Right cardiac atrium (tissue), 1 donor: ENCODE results near the gene CALU.

GRCh38 chr7:128112750-128113269, 81.6 kb upstream of the LRRC4 start:
- PRO-cap: no peak

- PRO-cap: no peak
Observed at GRCh38 chr7:128338110-128338482, 5.6 kb downstream of the RBM28 start.

- PRO-cap: no peak
Observed at GRCh38 chr7:128404950-128405193, 4.9 kb downstream of the IMPDH1 start.

DNA sequence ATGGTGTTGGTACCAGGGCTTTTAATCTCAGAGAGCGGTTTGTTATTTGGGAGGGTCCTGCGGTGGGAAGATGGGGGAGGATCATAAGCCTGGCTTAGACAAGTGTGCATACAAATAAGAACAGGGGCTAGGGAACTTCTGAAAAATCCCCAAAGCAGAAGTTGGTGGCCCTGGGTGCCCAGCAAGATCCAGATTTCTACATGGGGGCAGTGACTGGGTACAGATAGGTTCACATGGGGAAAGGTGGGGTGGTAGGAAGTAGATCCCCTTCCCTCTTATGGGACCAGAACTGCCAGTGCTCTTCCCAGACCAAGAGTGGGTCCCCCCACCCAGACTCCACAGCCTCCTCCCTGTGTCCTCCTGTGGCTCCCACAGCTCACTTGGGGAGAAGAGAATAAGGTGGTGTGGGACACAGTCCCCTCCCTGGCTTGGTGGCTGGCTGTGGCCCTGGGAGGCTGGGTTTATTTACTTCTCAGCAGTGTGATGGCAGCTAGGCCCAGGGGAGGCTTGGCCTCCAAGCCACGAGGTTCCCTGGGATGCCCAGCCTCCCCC, 2.9 kb downstream of the IMPDH1 start:
- PRO-cap: no peak

DNA sequence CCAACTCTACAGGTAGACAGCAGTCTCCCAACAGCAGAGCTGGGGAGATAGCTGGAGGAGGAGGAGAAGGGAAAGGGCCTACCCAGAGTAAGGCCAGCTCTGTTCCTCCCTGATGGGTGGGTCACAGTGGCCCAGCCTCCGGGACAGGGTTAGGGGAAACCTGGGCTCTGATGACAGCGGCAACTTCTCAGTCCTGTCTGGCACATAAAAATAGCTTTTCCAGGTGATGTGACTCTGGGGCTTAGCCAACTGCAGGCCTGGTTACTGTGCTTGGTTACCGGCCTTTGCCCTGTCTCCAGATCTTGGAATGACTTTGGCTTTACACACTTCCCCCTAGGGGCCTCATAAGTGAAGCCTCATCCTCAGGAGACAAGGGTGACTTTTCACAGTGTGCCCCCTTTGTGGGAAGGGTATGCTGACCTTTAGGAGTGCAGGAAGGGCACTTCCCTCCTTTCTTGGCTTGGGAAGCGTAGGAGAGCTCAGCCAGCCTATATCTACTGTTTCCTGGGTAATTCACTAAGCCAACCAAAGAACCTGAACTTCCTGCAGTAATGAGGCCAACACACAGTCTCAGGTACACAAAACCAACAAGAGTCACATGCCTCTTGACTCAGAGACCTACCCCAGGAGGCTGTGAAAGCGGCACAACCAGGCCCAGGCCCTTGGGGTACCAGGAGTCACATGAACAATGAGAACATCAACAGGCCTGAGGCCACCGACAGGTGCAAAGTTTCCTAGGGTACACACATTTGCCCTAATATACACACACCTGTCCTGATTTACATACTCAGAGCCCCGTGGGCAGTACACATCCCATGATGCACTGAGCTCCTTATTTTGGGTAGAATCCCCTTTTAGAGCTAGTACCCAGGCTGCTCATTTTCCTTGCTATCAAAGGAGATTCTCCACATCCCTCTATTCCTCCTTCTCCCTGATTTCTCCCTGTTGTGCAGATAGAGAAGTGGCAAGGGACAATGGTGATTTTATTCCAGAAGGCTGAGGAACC, 11.6 kb upstream of the HILPDA start:
- PRO-cap: no peak

DNA sequence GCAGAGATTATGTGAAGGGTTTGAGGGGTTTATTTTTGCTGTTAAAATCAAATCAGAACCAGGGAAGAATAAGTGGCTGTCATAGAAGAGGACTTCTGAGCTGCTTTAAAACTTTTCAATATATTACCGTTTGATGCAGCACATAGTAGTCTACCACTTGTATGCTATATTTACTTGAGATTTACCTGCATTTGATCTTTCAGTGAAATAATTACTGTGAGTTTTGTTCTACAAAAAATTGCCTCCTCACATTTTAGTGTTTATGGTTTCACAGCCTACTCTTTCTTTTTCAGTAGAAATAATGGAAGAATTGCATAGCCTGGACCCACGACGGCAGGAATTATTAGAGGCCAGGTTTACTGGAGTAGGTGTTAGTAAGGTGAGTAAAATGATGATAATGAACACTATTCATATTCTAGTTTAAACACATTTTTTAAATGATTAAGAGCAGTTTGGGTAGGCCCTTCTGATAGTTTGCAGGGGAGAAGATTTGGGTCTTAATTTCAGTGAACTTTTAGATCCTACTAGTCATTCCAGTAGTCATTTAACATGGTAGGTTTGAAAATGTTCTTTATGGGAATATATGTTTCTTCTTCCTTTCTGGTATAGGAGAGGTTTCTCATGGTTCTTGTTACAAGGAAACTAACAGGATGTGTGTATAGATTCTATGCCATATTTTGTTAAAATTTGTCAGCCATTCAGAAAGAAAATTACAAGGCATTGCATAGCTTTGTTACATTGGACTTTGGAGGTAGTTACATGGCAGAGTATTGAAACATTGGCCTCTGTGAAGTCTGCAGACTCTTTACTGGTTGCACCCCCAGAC, 57.0 kb downstream of the METTL2B start:
- PRO-cap: no peak

GRCh38 chr7:128738897-128740170, at the start of gene CALU:
TSS of gene CALU (plus strand) at chr7:128739359.
- PRO-cap: bidirectional peak, plus-strand start at chr7:128739359, minus-strand start at chr7:128739098

DNA sequence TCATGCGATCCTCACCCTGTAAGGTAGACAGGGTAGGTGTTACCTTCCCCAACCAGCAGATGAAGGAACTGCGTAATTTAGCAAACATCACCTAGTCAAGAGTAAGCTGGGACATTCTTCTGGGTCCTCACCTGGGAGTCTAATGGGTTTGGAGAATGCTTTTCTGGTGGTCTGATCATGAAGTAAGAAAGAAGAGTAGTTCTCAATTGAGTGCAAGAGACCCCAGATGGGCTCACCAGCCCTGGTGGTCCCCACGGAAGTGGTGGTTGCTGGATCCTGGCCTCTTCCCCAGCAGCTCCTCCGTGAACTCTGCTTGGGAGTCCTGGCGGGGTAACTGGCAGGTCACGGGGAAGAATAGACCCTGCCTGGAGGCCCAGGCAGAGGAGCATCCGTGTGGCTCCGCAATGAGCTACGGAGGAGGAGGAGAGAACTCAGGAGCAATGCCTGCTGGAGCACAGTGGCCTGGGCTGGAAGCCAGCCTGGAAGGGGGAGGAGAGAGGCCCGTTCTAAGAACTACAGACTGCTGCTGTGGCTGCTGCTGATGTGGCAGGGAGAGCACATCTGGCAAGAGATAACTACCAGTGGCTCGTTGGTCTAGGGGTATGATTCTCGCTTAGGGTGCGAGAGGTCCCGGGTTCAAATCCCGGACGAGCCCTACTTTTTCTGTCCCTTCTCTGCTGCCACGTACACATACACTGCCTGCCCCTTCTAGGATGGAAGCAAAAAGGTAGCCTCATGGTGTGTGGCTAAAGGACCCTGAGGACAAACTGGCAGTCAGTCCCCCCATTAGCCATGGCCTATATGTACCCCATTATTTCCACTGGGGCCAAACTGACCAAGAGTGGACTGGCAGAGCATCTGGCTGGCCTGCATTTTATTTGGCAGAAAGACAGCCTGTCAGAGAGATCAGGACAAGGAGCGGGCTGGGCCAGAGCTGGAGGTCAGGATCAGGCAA, 7.5 kb upstream of the OPN1SW start:
- PRO-cap: no peak

- PRO-cap: no peak
Observed at GRCh38 chr7:128814403-128815223, 15.6 kb upstream of the FLNC start.

DNA sequence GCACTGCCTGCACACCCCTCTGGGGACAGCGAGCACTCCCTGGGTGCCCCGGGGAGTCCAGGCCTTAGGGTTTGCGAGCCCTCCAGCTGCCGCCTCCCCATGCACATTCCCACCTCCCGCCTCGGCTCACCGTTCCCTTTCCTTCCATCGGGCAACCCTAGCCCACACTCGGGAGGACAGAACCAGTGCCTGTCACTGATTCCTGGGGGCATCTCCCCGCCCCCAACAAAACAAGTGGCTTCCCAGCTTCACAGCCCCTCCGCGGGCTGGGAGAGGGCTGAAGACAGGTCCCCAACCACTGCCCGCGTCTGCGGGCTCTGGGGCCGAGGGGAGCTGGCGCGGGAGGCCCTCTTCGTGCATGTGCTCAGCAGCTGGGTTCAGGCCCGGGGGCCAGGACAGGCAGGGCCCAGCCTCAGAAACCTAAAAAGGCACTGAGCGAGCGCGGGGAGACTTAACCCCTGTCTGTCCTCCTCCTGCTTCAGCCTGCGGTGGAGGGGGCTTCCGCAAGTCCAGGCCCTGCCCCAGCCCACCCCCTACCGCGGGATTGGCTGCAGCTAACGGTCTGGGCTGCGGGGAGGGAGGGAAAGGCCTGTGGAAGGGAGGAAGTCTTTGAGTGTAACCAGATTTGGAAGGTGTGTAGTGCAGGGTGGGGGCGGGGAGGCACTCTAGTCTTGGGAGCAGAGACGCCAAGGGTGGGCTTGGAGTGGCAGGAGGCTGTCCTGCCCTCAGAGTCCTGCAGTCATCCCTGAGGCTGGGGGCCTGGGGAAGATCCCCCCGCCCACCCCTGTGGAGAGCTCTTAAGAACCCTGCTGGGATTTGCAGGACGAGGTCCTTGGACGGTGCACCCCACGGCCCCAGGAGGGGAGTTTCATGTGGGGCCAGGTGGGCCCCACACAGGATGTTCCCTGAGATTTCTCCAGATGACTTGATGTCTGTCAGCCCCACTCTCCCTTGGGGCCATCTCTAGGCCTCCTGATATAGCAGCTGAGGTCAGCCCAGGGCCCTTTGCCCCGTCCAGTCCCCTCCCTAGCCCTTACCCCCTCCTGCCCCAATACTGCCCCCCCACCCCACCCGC, 1.3 kb downstream of the FLNC start:
- PRO-cap: unidirectional peak, minus-strand start at position 319 of the sequence; bidirectional peak, plus-strand start at position 680 of the sequence, minus-strand start at position 485 of the sequence

DNA sequence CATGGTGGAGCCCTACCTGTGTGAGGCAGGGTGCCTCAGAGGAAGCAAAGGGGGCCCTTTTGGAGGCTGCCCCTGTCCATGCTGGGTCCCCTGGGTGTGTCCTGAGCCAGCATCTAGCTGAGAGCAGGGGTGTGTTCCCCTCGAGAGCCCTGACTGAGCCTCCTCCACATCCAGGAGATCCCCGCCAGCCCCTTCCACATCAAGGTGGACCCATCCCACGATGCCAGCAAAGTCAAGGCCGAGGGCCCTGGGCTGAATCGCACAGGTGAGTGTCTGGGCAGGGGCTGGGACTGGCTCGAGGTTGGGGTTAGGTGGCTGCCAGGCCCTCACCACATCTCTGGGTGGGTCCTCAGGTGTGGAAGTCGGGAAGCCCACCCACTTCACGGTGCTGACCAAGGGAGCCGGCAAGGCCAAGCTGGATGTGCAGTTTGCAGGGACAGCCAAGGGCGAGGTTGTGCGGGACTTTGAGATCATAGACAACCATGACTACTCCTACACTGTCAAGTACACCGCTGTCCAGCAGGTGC, 12.9 kb downstream of the FLNC start:
- PRO-cap: no peak

GRCh38 chr7:128844331-128844683, 14.1 kb downstream of the FLNC start:
- PRO-cap: no peak

GRCh38 chr7:128851053-128851998, 11.3 kb upstream of the ATP6V1F start:
- PRO-cap: no peak

GRCh38 chr7:128867738-128868184, 1.6 kb downstream of the ATP6V1FNB start:
- PRO-cap: no peak

DNA sequence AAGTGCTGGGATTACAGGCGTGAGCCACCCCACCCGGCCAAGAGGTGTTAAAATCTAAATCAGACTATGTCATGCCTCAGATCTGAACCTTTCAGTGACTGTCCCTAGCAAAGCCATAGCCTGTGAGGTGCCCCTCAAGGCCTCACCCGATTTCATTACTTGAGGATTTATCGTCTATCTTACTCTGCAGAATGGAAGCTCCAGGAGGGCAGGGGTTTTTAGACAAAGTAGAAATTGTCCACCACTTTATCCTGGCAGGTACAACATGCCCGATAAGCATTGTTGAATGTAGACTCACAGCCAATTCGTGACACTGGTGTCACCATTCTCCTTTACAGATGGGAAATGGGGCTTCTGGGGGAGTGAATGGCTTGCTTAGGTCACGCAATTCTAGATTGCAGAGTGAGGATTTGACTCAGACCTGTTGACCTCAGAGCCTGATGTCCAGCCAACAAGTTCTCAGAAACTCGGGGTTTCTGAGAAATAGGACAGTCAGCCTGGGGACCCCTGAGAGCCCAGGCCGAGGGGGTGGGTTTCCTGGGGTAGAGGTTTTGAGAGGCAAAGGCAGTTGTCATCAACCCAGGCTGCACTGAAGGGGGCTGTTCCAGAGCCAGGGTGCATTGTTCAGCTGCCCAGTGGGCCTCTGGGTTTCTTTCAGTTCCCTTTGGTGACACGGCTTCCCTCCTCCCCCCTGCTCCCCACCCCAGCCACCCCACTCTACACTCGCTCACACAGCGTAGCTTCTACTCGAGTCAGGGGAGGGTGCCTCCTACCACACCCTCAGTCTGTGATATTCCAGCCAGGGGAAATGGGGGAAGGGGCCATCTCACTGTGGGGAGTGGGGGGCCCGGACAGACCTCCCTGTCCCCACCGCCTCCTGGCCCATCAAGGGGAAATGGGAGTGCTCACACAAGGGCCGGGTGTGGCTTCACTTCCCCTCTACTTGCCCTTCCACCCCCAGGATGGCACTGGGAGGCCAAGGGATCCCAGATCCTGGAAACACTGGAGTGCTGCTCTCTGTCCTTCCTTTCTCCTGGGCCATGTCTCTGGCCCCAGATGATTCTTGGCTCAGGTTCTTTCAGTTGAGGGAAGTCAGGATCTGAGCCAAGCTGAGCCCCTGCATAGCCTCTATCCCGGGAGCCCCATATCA, 3.0 kb upstream of the IRF5 start:
- PRO-cap: bidirectional peak, plus-strand start at position 968 of the sequence, minus-strand start at position 896 of the sequence

DNA sequence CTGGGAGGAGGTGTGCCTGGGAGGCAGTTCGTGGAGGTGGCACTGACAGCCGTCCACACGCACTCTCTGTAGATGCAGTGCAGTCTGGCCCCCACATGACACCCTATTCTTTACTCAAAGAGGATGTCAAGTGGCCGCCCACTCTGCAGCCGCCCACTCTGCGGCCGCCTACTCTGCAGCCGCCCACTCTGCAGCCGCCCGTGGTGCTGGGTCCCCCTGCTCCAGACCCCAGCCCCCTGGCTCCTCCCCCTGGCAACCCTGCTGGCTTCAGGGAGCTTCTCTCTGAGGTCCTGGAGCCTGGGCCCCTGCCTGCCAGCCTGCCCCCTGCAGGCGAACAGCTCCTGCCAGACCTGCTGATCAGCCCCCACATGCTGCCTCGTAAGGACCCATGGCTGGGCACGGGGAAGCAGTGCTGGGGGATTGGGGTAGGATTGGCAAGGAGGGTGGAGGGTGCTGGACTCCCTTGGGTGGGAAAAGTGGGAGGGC, 9.5 kb downstream of the IRF5 start:
- PRO-cap: no peak

DNA sequence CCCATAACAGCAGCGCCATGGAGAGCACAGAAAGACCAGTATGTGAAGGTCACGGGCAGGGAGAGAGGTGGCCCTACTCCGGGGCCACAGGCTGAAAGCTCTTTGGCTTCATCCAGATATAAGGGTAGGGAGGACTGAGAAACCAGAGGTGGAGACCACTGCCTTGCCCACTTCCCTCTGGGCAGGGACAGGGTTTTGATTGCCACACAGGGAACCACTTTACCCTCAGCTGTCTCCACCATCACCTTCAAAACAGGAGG, 5.3 kb downstream of the TSPAN33 start:
- PRO-cap: no peak

DNA sequence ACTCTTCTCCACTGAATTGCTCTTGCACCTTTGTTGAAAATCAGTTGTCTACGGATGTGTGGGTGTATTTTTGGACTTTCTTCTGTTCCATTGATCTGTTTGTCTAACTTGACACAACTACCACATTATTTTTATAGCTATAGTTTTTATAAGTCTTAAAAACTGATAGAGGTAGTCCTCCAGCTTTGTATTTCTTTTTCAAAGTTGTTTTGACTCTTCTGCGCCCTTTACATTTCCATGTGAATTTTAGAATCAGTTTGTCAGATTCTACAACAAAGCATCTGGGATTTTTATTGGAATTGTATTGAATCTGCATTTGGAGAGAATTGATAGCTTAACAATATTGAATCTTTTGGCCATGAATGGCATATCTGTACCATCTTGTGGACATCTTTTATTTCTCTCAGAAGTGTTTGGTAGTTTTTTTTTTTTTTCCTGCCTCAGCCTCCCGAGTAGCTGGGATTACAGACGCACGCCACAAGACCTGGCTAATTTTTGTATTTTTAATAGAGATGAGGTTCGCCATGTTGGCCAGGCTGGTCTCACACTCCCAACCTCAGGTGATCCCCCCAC, 54.1 kb downstream of the AHCYL2 start:
- PRO-cap: no peak

DNA sequence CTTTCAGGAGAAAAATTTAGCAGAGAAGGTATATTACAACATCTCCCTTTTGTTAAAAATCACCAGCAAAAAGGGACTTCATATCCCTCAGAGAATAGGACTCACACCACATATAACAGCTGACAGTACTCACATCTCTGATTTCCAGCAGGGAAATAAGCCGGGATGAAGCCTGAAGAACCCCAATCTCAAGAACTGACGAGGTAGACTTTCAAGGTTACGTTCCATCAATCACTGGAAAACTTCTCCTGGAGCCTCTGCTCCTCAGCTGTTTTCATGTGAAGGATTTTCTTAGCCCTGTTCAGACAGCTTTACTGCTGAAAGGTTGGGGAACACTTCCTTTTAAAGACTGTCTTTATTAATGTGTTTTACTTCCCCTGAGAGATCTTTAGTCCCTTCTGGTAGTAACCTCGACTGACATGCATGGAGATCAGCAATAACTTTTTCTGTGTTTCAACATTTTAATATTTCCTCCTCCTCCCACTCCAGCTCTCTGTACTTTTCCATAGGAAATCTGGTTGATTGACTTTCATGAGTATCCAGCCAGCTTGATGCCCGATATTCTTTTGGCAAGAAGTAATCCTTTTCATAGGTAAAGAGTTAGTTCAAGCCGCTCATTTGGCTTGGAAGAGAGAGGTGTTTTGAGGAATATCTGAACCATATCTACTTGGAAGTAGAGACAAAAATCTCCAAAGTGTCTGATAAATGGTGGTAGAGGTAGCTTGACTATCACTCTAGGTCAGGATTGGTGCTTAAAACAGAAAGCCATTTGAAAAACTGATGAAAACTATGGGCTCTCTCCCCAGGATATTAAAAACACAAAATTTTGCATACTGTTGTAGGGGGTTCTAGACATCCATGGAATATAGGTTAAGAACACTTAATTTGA, 62.7 kb upstream of the STRIP2 start:
- PRO-cap: no peak

- PRO-cap: no peak
Observed at GRCh38 chr7:129535901-129536719, 33.8 kb downstream of the SMKR1 start.